Tibial nerve (tissue), 3 donors: ENCODE data around the genes ASPG and TMEM179.

DNA sequence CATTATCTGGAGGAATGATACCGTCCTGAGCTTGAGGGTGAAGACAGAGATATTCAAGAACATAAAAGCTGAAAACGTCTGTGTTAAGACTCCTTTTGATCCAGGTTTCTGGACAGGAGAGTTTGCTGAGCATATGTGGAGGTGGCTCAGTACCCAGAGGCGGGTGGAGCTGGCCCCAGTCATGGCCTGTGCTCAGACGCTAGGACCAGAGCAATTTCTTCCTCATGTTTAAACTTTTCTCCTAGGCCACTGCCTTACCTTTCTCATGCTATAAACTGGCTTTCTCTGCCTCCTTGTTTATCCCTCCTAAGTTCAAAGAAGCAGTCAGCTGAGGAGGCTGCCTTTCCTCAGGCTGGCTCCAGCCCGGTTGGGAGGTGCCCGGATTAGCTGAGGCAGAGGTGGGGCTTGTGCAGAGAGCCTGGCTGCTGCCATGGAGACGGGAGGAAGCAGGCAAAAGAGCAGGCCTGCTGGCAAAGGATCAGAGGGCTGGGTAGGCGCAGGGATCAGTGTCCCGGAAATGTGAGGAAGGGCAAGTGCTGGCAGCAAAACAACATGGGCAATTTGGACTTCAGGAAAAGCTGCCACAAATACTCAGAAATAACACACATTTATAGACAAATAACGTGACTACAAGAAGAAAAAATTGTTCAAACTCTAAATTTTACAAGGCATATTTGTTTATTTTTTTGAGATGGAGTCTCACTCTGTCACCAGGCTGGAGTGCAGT is 13.8 kb downstream of the COA8 start:
- PRO-cap: no peak
- RAMPAGE, long total RNA, 3 experiments: no peak in any of the 3 experiments

DNA sequence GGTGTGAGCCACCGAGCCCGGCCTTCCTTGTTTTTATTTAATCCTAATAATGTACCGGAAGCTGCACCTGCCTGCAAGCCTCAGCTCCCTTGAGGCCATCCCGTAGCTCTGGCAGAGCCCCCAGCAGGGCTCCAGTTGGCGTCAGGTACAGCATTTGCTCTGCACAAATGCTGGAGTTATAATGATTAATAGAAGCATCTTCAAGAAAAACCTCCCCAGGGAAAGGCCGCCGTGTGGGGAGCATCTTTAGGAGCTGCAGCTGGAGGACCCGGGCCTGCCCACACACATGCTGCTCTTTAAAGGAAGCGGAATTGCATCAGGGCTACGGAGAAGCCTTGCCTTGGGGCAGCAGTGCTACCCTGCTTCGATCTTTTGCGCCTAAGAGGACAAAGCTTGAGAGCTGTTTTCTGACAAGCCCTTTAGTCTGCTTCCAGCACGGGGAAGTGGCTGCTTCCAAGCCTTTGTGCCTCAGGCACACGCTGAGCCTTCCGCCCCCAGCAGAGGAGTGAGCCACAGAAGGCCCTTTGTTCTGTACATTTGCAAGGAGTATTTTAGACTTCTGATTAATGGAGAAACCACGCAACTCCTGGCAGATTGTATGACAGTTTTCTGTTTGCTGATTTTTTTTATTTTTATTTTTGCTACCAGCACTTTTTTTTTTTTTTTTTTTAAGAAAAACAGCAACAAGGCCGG is 31.5 kb downstream of the COA8 start:
- PRO-cap: unidirectional peak, minus-strand start at position 270 of the sequence; bidirectional peak, plus-strand start at position 367 of the sequence, minus-strand start at position 374 of the sequence
- RAMPAGE, long total RNA, 3 experiments: no peak in any of the 3 experiments

- PRO-cap: no peak
- RAMPAGE, long total RNA, 3 experiments: no peak in any of the 3 experiments
These were observed 3.5 kb upstream of the KLC1 start for GRCh38 chr14:103625440-103625908.

DNA sequence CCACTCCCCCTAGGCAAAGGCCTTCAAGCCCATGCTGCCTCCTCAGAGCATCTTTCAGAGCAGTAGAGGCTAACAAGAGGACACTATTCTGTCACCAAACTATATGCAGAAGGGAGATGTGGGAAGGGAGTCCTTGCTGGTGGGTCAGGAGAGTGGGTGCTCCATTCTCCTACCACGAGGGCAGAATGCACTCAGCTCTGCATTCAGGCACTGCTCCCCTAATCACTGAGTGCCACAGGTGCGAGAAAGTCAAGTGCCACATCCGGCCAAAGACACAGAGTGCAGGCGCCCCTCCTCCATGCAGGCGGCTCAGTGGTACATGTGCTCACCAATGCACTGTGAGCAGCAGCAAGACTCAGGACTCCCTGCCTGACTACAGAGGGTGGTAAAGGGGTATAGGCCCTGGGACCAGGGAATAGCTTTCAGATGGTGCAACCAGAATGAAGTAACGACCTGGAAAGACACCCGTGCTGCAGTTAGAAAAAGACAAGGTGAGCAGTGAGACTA is 32.9 kb downstream of the ZFYVE21 start:
- PRO-cap: no peak
- RAMPAGE, long total RNA, 3 experiments: no peak in any of the 3 experiments

- PRO-cap: no peak
- RAMPAGE, long total RNA, 3 experiments: no peak in any of the 3 experiments
These were observed 1.2 kb upstream of the PPP1R13B start for GRCh38 chr14:103848231-103849252.

DNA sequence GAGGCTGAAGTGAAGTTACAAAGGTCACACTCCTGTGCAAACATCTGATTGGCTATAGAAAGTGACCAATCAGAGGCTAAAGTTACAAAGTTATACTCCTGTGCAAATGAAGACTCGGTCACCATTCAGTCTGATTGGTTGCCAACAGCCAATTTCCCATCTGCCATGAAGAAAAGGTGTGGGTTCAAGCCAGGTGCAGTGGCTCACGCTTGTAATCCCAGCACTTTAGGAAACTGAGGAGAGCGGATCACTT is 15.2 kb upstream of the PPP1R13B start:
- PRO-cap: no peak
- RAMPAGE, long total RNA, 3 experiments: no peak in any of the 3 experiments

DNA sequence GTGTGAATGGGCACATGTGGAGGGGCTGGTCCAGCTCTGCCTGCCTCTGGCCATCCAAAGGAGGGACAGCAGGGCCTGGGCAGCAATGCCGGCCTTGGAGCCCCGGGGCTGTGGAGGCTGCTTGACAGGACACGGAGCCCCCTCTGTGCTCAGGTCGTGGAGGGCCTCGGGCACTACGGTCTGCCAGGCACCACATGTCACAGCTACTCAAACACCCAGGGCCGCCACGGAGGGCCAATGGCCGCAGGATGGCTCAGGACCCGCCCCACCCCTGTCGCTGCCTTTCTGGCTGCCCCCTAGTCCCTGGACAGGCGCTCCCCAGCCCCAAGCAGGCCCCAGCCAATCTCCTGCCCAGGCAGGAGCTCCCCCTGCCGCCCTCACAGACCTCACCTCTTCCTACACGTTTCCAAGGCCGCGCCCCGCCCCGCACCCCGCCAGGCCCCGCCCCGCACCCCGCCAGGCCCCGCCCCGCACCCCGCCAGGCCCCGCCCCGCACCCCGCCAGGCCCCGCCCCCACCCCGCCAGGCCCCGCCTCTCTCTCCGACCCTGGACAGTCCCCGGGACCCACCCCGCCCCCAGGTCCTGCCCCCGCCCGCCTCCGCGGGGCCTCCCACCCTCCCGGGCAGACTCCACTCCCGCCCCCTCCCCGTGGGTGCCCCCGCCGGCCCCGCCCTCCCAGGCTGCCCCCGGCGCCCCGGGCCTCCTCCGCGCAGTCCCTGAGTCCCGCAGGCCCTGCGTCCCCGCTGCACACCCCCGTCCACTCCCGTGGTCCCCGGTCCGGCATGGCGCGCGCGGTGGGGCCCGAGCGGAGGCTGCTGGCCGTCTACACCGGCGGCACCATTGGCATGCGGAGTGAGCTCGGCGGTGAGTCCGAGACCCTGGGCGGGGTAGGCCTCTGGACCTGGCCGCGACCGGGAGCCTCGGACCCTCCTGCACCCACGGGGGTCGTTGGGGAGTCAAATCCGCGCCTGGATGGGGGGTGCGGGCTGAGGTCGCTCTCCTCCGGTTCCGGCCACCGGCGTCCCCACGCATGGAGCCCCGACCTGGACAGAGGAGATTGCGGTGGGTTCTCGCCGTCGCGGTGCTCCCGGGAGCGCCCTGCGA is at the start of gene ASPG:
ASPG (plus strand) TSS at position 712 of the 1,104 bp plus-strand sequence.
- PRO-cap: no peak
- RAMPAGE, long total RNA, 3 experiments: no peak in any of the 3 experiments

DNA sequence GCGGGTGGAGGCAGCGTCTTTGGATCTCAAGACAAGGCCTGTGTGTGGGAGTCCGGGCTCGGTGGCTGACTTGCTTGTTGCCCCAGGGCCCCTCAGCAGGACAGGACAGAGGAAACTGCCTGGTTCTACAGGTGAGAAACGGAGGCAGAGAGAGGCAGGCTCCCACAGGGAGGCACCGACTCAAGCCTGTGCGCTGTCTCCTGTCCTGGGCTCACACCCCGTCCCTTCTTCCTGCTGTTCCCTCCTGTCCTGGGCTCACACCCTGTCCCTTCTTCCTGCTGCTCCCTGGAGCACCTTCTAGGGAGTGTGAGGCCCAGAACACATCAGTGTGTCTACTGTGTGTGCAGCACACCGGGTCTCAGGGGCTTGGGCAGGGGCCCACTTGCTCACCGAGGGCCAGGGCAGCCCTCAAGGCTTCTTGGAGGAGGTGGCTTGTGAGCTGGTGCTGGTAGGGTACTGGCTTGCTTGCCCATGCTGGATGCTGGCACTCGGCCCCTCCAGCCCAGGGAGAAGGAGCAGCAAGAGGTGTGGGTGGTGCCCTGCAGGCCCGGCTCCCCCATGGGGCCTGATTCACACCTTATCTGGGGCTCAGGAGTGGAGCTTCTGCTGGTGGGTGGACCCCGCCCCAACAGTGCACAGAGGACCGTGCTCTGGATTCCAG is 15.0 kb downstream of the ASPG start:
- PRO-cap: no peak
- RAMPAGE, long total RNA, 3 experiments: no peak in any of the 3 experiments

DNA sequence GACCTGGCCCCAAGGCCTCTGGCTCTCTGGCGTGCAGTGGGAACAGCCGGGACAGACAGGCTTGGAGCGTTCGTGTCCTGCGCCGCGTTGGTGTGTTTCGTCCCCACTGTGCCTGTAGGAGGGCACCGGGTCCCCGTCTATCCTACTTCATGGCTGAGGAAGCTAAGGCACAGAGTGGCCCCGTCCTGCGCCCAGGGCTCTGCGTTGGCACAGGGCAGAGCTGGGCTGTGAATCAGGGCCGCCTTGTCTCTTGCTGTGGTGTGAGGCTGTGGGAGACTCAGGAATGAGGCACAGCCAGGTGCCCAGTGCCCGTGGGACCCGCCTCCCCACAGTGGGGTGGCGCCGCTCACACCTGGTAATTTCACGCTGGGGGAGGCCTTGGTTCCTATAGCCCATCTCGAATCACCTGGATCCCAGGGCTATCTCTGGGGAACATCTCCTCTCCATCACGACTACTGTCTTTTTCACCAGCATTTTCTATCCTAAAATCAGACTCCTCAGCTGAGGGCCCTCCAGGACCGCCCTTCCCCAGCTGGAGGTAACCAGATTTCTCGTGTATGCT is 23.6 kb upstream of the KIF26A start:
- PRO-cap: no peak
- RAMPAGE, long total RNA, 3 experiments: no peak in any of the 3 experiments

GRCh38 chr14:104135969-104136499 is 2.4 kb upstream of the KIF26A start:
- PRO-cap: no peak
- RAMPAGE, long total RNA, 3 experiments: no peak in any of the 3 experiments

GRCh38 chr14:104150190-104150555 is 11.8 kb downstream of the KIF26A start:
- PRO-cap: no peak
- RAMPAGE, long total RNA, 3 experiments: no peak in any of the 3 experiments

- PRO-cap: no peak
- RAMPAGE, long total RNA, 3 experiments: no peak in any of the 3 experiments
These were observed 155.4 kb downstream of the KIF26A start for GRCh38 chr14:104293501-104294433.

GRCh38 chr14:104580854-104581671 is 1.5 kb downstream of the C14orf180 start:
- PRO-cap: no peak
- RAMPAGE, long total RNA, 3 experiments: start-site peak on the plus strand in 2 of 3 experiments, at chr14:104581228-104581264 at its widest, 5 to 8 reads per replicate

DNA sequence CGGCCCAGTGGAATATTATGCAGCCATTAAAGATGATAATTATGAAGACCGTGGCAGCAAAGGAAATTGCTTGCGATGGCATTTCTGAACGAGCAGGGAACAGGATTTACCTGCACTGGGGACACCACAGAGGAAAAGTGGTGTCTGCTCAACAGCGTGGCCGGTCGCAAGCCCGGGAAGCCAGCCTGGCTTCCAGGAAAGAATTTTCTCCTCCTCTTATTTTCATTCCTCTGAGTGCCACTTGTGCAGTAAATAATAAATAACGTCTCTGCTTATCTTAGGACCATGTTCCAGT is 6.5 kb downstream of the C14orf180 start:
- PRO-cap: no peak
- RAMPAGE, long total RNA, 3 experiments: no peak in any of the 3 experiments

GRCh38 chr14:104587617-104588020 is 8.1 kb downstream of the C14orf180 start:
- PRO-cap: no peak
- RAMPAGE, long total RNA, 3 experiments: no peak in any of the 3 experiments

DNA sequence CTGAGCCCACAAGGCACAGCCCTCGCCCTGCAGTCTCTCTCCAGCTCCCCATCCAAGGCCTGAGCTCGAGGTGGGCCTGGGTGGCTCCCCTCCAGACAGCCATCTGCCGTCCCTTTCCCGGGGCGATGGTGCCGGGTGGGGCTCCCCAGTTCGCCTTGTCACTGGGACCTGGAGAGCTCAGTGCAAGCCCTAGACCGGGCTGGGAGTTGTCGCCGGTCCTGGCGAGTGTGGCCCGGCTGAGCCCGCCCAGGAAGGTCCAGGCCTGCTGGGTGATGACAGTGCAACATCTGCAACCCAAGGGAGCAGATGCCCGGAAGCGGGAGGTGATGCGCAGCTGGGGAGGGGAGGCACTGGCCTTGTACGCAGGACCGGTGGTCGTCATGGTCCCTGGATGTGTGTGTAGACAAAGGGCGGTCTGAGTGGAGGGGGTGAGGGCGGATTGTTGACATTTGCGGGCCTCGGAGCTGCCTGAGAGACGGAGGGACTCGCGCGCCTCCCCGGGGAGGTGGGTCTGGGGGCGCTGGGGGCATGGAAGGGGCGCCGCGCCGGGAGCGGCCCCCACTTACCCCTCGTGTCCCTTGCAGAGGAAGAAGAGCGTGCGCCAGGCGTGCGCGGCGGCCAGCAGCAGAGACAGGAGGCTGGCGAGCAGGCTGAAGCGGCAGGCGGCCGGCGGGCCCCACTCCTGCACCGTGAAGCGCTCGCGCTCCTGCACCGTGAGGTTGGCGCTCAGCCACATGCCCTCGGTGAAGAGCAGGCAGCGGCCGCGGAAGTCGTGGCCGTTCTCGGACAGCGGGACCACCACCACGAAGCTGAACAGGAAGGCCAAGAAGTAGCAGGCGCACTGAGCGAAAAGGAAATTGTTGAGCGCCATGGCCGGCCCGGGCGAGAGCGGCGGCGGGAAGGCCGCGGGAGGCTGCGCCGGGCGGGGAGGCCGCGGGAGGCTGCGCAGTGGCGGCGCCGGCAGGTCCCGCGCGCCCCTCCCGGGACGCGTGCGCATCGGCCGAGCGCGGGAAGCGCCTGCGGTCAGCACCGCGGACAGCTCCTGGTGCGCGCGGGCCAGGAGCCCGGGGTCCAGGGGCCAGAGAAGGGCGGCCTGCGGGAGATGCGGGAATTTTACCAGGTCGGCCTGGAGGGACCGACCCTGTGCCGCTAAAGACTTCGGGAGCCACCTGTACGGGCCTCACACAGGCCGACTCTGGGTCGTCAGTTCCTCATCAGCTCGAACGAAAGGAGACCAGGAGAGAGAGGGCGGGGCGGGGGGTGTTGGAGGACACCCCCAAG is at the start of gene TMEM179:
TMEM179 (minus strand) TSS at position 902 of the 1,281 bp plus-strand sequence.
- PRO-cap: no peak
- RAMPAGE, long total RNA, 3 experiments: no peak in any of the 3 experiments

DNA sequence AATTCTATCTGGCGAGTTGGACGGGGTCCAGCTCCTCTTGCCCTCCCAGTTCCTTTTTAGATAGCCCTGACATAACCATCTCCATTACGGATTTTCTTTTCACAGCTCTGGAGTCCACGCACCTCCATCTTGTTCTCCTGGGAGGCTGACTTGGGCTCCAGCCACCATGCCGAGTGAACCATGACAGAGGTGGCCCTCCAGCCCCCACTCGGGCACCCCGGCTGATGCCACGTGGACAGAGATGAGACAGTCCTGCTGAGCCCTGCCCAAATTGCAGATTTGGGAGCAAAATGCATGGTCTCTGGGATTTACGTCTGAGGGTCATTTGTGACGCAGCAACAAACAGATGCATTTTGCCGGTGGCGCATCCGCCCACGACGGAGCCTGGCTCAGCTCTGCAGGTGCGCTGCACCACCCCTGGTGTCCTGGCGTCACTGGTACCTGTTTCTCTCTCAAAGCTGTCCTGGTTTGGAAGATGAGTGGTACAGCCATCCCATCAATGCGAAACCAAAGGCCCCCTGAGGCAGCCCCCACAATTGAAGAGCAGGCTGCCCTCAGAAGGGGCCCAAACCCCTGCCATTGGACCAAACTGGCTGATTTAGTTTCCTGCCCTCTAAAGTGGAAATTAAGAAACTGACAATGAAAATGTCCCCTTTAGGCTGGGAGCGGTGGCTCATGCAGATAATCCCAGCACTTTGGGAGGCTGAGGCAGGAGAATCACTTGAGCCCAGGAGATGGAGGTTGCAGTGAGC is 31.0 kb upstream of the INF2 start:
- PRO-cap: no peak
- RAMPAGE, long total RNA, 3 experiments: no peak in any of the 3 experiments

GRCh38 chr14:104679923-104680790 is 9.3 kb upstream of the INF2 start:
- PRO-cap: no peak
- RAMPAGE, long total RNA, 3 experiments: no peak in any of the 3 experiments

DNA sequence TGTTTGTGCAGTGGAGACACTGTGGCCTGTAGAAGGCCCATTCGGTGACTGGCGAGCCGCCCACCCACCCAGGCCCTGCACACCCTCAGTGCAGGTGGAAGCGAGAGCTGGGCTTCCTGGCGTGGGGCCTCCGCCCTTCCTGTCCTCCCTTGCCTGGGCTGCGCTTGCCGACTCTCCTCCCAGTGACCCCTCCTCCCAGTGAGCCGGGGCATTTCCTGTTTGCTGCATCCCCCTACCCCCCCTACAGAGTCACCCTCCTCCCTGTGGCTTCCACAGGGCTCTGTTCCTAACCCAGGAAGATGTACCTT is 5.9 kb downstream of the INF2 start:
- PRO-cap: no peak
- RAMPAGE, long total RNA, 3 experiments: no peak in any of the 3 experiments

DNA sequence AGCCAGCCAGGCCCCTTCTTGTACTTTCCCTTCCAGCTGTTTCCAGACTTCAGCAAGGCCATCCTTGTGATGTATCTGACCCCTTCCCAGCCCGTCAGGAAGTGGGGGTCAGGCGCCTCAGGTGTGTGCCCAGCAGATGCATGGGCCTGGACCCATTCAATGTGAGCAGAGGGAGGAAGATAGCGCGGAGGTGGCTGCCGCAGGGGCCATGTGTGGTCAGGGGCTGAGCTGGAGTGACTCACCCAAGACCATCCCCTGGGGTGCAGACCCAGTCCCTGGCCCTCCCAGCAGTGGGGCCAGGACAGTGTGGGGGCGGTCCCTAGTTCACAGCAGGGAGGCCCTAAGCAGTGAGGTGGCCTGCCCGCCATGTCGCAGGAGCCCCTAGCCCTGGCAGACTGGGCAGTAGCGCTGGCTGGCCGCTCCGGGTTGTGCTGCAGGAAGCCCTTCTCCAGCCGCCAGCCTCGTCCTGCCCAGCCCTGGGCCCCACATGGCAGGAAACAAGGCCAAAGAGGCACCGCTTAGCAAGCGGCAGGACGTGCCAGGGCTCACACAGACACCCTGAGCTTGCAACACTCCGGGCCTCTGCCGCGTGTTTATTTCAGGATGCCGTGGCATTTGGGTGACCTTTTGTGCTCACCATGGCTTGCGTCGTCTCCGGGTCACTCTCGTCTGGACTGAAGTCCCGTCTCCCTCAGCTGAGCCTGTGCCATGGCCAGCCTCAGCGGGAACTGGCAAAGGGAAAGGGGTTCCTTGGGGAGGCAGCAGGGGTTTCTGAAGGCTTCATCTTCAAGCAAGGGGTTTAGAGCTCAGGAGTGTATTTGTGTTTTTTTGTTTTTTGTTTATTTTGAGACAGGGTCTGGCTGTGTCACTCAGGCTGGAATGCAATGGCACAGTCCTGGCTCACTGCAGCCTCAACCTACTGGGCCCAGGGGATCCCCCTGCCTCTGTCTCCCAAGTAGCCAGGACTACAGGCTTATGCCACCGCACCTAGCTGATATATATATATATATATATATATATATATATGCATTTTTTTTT is 12.2 kb downstream of the ADSS1 start:
- PRO-cap: bidirectional peak, plus-strand start at position 734 of the sequence, minus-strand start at position 468 of the sequence
- RAMPAGE, long total RNA, 3 experiments: no peak in any of the 3 experiments